Calu3 (cell line): ENCODE data around the gene ARPC4.

GRCh38 chr3:7024002-7024440 is 163.1 kb downstream of the GRM7 start:
- PRO-cap: no peak

- PRO-cap: no peak
These were observed 761.1 kb upstream of the LMCD1 start for GRCh38 chr3:7740508-7740961.

DNA sequence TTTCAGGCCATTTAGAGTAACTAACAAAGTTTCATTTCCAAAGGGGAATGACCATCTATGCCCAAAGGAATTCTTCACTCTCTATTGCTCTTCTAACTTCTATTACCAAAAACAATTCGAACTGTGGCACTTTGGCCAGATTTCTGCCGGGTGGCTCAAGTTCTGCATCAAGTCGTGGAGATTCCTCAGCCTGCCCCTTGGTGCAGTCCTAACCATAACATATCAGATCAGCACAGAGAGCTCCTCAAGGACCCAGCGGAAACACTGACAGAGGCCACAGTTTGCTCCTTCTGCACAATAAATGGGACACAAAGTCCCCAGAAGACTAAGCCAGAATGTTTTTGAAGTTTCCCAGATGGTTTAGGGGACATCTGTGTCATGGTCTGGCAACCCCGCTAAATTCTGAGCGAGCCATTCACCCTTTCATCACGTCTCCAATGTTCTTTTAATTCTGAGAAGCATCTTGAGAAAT is 65.0 kb upstream of the LMCD1 start:
- PRO-cap: no peak

- PRO-cap: no peak
These were observed 8.5 kb upstream of the LMCD1 start for GRCh38 chr3:8492907-8493775.

GRCh38 chr3:8561554-8561880 is 59.9 kb downstream of the LMCD1 start:
- PRO-cap: no peak

DNA sequence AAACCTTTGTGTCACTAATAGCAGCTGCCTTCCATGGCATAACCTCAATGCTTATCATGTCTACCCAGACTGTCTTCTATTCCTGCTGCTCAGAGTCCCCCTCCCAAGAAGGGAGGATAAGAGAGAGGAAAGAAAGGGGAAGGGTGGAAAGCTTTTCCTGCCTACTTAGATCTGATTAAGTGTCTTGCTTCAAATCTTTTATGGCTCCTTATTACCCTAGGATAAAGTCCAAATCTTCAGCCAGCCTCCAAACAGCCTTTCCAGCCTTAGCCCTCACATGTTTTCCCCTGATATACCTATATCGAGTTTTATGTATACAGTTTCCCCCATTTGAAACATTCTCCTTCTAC is 7.8 kb upstream of the SSUH2 start:
- PRO-cap: no peak

DNA sequence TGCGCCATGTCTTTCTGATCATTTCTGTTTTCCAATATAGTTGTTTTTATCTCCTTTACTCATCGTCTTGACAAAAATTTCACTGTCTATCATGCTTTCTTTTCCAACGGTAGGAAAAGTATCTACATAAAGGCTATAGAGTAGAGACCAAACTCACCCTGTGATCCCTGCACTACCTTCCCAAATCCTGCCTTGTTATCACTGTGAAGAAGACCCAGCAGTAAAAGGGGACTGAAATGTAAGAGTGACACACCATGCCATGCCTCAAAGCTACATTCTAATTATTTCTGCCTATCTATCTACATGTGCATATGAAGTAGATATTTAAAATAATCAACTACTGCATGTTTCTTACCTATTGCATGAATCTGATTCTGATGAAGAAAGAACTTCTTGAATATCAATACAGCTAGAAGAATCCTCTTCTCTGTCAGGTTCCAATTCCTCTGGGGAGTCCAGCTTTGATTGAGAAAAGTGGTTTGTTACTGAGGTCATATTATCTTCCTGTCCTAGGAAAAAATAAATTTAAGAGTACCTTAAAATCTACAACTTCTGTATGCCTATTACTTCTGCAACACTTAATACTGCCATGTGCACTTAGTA is 64.6 kb downstream of the RAD18 start:
- PRO-cap: no peak

GRCh38 chr3:8941370-8941898 is 21.8 kb downstream of the RAD18 start:
- PRO-cap: no peak

DNA sequence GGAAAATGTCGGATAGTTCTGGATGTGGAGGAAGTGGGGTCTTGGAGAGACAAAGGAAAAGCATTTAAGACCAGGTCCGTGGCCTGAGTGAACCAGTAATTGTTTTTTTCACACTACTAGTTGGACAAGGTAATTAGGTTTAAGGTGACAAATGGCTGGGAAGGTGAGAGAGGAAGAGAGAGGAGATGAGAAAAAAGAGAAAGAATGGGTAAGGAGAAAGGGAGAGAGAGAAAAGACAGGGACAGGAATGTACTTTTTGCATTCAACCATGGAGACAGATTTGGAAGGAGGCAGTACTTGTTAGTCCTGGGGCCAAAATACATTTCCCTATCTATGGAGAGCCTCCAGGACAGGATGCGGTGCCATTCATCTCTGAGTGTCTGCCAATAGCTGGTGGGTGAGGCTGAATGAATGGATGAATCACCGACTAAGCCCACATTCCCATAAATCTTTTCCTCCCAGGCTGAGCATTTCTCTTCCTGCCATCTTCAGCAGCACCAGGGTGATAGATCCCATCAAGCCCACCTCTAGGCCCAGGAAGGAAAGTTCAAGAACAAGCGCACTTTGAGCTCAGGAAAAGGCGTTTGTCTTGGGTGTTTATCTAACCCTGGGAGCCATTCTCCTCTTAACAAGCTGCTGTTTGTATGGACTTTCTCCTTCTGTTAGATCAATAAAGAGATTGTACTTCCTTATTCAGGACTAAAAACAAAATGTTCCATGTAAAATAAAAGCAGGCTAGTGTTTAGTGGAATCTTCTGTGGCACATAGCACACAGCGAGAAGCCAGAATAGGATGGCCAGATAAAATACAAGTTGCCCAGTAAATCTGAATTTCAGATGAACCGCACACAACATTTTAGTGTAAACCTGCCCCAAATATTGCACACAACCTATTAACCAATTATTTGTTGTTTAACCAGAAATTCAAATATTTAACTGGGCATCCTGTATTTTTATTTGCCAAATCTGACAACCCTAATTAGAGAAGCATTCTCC is 1.7 kb upstream of the RAD18 start:
- PRO-cap: bidirectional peak, plus-strand start at position 471 of the sequence, minus-strand start at position 374 of the sequence

DNA sequence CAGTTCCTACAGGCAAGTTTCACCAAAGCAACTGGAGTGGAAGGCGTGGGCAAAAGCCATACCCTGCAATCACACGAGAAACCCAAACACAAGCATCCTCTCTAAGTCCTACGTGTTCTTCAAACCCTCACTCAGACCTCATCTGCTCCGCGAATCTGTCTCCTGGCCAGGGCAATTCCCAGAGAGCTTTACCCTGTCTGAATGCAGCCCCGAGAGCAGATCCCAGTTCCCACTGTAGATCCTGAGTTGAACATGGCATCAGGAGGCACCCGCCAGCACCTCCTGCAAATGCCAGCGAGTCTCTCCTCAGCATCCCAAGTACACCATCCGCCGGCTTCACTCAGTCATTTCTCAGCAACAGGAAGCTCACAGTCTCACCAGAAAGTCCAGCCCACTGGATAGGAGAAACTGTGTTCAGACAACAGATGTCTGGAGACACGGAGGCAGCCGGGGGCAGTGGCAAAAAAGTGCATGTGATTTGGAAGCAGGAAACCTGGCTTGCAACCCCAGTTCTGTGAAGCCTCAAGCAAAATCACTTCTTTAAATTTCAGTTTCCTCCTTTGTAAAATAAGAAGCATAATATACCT is 68.8 kb downstream of the SRGAP3 start:
- PRO-cap: no peak

GRCh38 chr3:9248094-9248543 is 1.3 kb downstream of the SRGAP3 start:
- PRO-cap: no peak

DNA sequence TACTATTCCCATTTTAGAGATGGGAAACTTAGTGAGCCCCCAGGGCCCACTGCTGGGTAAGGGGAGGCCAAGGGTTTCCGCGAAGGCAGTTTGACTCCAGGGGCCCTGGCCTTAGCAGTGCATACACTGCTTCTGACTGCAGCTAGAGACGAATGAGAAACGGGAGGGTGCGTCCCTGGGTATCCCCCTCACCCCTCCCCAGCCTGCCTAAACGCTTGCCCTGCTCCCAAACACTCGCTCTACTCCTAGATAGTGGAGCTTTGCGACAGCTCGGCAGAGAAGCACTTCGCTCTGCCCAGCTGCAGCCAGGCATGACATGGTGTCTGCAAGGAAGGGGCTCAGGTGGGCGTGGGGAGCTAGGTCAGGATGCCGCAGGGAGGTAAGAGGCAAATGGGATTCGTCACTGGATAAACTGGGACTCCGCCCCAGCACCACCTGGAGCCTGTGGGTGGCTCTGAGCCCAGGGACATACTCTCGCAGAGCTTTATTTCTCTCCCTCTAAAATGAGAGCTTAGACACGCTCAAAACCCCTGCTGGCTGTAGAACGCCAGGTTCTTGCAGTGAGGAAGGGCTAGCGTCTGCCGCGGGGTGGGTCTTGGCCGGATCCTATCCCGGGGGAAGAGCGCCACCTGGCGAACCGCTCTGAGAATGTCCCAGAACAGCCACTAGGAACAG is 52.8 kb upstream of the SRGAP3 start:
- PRO-cap: no peak

DNA sequence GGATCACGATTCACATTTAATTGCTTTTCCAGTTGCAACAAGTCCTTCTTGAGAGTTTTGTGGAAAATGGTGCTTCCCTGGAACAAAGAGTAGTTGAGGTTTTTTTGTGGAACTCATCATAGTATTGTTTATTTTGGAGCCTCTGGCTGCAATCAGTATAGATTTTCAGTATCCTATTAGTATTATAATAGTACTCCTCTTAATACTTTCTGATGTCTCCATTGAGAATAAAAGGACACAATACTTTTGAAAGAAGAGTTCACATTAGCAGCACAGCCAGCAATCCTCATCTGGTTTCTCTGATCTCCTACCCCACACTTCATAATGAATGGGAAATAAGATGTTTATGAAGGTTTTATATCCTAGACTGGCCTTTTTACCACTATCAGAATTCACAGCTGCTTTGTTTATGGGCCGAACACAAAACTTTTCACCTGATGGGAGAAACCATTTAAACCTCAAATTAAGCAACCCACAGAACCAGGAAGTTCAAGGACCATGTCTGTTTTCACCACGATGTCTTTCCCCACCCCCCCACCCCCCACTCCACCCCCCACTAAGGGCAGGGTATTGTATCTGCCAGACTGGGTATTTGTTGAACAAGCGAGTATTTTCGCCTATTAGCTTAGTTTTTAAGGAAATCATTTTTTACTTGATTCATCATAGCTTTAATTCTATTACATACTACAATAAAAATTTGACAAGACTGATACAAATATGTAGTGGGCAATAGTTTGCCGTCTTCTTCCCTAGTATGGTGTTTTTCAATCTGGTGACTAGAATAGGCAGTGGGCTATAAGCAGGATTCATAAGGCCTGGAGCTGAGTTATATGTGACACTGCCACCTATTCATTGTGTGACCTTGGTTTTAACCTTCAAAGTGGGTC is 11.3 kb upstream of the SETD5 start:
- PRO-cap: no peak

DNA sequence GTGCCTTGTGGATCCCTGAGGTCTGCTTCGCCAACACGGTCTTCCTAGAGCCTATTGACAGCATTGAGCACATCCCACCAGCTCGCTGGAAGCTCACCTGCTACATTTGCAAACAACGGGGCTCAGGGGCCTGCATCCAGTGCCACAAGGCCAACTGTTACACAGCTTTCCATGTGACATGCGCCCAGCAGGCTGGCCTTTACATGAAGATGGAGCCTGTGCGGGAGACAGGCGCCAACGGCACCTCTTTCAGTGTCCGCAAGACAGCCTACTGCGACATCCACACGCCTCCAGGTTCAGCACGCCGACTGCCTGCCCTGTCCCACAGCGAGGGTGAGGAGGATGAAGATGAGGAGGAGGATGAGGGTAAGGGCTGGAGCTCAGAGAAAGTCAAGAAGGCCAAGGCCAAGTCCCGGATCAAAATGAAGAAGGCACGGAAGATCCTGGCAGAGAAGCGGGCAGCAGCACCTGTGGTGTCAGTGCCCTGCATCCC is 8.0 kb downstream of the BRPF1 start:
- PRO-cap: no peak

GRCh38 chr3:9743387-9743803 is 6.4 kb upstream of the OGG1 start:
- PRO-cap: no peak

DNA sequence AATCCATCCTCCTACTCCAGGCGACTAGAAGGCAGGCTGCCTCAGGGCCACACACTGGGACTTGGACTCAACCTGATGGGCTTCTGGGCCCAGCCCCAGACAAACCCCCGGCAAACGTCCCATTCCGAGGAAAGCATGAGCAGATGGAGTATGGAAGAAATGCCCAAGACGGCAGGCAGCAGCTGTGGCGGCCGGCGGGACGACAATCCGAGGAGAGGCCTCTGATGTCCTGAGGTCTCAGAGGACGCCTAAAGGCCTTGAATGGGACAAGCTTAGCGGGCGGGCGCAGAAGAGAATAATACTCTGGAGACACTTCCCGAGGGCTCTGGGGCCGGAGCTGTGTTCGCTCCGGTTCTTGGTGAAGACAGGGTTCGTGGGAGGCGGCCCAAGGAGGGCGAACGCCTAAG is 497 bp upstream of the OGG1 start:
- PRO-cap: no peak

- PRO-cap: no peak
These were observed 6.9 kb downstream of the CAMK1 start for GRCh38 chr3:9762816-9763336.

DNA sequence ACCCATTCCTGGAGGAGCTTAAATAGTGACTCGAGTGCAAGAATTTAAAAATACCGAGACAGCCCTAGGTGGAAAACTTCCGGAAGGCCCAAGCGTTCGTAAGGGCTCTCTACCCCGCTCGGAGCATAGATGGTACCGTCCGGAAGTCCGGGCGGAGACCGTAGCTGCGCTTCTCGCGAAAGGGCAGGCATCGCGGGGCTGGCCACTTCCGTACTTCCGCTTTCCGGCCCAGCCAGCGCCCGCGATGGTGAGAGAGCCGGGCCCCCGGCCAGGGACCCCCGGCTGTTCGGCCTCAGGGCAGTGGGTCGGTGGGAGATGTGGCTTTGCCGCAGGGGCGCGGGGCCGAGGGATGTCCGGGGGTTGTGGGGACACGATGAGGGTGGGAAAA is at the start of gene ARPC4:
Gene ARPC4 (plus strand): TSS at position 205 of the 388 bp plus-strand sequence.
- PRO-cap: bidirectional peak, plus-strand start at position 221 of the sequence, minus-strand start outside the sequence

DNA sequence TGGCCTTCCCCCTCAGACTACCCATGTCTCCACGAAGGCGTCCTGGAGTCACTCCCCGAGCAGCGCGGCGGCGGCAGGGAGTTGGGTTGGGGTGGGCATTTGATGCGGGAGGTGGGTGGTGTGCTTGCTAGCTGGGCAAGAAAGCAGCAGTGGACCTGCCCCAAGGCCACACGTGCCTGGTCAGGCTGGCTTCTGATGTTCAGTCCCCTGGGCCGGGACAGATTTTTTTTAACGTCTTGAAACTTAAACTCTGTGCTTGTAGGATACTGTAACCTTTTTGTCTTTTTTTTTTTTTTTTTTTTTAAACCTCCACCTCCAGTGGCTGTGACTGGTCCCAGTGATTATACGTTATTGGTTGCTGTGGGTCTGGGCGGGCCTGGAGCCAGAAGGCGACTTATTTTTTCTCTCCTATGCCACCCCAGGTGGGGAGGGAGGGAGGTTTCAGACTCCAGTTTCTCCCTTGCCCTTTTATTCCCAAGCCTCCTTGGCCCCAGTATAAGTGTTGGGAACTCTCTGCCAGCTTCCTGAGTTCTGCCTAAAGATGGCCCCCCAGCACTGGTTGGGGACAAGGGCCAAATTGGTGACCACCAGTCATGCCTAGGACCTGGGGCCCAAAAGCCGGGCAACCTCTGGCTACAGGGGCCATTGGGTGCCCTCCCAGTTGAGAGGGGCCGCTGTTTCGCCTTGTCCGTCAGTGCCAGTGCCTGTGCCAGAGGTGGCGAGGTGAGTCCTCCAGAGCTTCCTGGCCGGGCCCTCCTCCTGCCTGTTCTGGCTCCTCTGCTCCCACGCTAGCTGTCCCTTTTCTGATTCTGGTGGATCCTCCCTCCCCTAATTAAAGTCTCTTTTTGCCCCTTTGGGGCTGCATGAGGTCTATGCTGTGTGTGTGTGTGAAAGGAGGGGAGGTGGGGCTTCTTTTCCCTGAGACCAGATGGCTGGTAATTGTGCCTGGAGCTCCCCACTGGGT is 3.5 kb upstream of the TTLL3 start:
- PRO-cap: no peak

- PRO-cap: no peak
These were observed 2.4 kb upstream of the TTLL3 start for GRCh38 chr3:9807451-9808287.